Panc1 (cell line): ENCODE measurements around a stretch of chr12.

GRCh38 chr12:92561371-92562027, 141.3 kb upstream of the PLEKHG7 start:
- RRBS, 2 experiments, result no CpG with 5 or more reads among the region's 5 CpGs

GRCh38 chr12:92987799-92988323, 58.8 kb upstream of the EEA1 start:
- RRBS, 2 experiments, result no CpG with 5 or more reads among the region's 5 CpGs

- RRBS, 2 experiments, result no CpG with 5 or more reads among the region's 28 CpGs
Measured at GRCh38 chr12:93127058-93128548, 198.5 kb upstream of the EEA1 start.

- RRBS, 2 experiments, result no CpG with 5 or more reads among the region's 3 CpGs
Measured at GRCh38 chr12:93442871-93443306, 1.1 kb upstream of the UBE2N start.

- RRBS, 2 experiments, result no CpG with 5 or more reads among the region's 7 CpGs
Measured at GRCh38 chr12:93552268-93552868, 20.1 kb upstream of the SOCS2 start.

DNA sequence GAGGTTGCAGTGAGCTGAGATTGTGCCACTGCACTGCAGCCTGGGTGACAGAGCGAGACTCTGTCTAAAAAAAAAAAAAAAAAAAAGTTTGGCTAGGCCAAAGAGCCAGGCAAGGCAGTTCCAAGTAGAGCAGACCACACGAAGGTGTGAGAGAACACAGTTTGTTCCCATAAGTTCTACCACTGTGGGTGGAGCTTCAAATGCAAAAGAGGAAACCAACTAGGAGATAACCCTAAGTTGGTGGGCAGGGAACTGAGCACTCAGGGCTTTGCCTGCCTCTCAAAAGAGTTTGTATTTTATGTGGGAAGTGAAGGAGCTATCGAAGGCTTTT, 15.1 kb downstream of the SOCS2 start:
- RRBS, 2 experiments, result no CpG with 5 or more reads among the region's 3 CpGs

GRCh38 chr12:93590898-93592163, 18.9 kb downstream of the SOCS2 start:
- RRBS, 2 experiments, result under 1 to 8% methylated on average over 7 of the region's 44 CpGs

DNA sequence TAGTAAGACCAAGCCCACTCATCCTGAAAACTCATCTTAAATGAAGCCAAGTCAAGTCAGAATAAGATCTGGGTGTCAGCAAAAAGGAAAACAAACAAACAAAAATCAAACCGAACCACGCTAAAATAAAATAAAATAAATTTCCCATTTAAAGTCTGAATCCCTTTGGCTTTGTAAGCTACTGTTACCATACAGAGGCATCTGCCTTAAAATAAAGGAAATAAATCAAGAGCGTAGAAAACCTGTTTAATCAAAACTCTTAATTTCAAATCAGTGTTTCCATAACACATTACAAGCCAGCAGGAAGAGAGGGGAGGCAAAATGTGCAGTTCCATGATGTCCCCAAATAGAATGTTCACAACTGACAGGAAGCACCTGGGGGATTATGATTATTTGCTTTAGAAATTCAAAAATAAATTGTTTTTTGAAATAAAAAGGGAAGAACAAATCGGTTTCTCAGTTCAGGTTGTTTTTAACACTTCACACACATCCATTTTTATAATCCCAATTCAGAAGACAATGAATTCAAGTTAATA, 21.3 kb downstream of the SOCS2 start:
- RRBS, 2 experiments, result no CpG with 5 or more reads among the region's 4 CpGs

DNA sequence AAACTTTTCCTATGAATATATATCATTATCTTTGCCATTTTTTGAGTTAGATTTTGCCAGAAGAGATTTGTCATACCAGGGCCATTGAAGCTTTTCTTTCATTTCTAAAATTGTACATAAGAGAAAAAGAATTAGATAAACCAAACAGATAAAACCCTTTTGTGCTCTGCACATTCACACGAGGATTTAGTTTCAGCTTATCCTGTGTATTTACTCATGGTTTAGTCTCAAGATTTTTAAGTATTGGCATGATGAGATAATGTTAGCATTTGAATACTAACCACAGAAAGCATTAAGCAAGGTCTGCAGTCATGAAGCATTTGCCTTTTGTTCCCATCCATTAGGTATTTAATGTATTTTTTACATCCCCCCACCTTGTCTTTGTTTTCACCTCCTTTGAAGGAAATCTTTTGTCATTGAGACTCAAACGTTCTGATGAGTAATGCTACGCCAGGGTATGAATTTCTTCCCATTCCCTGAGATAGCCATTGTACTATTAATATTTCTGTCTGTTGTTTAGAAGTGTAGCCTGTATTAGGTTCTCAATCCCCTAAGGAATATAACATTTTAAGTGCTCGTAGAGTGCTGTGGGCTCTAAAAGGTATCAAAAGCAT, 22.1 kb downstream of the CRADD start:
- RRBS, 2 experiments, result no CpG with 5 or more reads among the region's 4 CpGs

- RRBS, 2 experiments, result no CpG with 5 or more reads among the region's 3 CpGs
Measured at GRCh38 chr12:93705867-93706708, 28.9 kb downstream of the CRADD start.

- RRBS, 2 experiments, result no CpG with 5 or more reads among the region's 10 CpGs
Measured at GRCh38 chr12:93783626-93784328, 106.6 kb downstream of the CRADD start.

- RRBS, 2 experiments, result no CpG with 5 or more reads among the region's 7 CpGs
Measured at GRCh38 chr12:93848230-93848707, 171.1 kb downstream of the CRADD start.

- RRBS, 2 experiments, result no CpG with 5 or more reads among the region's 7 CpGs
Measured at GRCh38 chr12:93954802-93955316, 193.5 kb upstream of the PLXNC1 start.

GRCh38 chr12:94073282-94073707, 75.1 kb upstream of the PLXNC1 start:
- RRBS, 2 experiments, result no CpG with 5 or more reads among the region's 5 CpGs

DNA sequence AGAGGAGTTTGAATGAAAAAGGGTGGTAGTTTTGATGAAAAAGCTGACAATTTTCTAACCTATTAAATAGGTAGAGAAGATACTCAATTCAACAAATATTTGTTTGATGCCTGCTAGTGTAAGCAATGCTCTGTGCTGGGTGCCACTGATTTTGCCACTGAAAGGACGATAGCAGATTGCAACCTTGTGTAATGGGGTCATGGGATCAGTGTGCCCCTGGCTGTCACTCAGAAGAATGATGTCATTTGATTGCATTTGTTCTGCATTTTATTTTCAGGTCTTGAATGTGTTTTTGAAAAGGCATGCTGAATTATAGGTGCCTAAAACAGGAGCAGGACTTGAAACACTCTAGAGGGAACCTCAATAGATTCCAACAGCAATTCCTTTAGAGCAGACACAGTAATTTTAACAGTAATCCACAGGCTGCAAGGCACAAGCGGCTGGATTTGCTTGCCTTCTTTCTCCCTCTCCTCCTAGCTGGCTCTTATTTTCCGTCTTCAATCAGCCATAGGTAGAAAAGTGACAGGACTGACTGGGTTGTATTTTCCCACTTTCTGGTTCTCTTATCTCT, 4.0 kb downstream of the PLXNC1 start:
- RRBS, 2 experiments, result no CpG with 5 or more reads among the region's 3 CpGs

GRCh38 chr12:94157530-94158468, 9.4 kb downstream of the PLXNC1 start:
- RRBS, 2 experiments, result no CpG with 5 or more reads among the region's 8 CpGs

DNA sequence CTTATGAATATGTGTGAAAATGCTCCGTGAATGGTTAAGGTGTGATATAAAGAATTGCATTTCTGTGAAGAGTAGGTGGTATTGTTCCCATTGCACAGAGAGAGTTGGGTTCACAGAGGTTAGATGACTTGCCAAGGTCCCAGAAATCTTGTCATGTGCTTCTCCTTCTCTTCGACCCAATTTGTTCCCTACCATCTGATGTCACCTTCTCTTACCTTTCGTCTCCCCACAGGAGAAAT, 95.9 kb downstream of the PLXNC1 start:
- RRBS, 2 experiments, result no CpG with 5 or more reads among the region's 3 CpGs

DNA sequence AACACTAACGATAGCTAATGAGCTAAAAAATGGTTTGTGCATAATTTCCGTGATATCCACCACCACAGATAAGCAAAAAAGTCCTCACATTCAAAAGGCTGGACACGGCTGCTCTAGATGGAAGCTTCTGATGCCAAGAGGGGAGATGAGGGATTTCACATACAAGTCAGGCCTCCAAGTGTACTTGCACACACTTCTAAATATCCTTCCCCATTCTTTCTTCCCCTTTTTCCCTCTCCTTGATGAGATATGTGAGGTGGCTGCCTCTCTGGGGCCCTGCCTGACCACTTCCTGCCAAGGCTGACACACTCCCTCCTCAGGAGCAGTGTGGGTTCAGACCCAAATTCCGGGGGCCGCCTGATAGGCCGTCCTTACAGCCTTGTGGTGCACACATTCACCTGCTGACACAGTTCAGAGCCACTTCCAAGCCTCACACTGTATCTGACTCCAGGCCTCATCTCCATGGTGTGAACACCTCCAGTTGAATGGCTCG, 96.4 kb downstream of the PLXNC1 start:
- RRBS, 2 experiments, result no CpG with 5 or more reads among the region's 7 CpGs

DNA sequence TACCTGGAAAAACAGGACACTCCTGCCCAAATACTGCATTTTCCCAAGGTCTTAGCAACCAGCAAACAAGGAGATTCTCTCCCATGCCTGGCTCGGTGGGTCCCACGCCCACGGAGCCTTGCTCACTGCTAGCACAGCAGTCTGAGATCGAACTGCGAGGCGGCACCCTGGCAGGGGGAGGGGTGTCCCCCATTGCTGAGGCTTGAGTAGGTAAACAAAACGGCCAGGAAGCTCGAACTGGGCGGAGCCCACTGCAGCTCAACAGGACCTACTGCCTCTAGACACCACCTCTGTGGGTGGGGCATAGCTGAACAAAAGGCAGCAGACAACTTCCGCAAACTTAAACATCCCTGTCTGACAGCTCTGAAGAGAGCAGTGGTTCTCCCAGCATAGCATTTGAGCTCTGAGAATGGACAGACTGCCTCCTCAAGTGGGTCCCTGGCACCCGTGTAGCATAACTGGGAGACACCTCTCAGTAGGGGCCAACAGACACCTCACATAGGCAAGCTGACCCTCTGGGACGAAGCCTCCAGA, 69.9 kb downstream of the CEP83 start:
- RRBS, 2 experiments, result no CpG with 5 or more reads among the region's 12 CpGs

- RRBS, 2 experiments, result no CpG with 5 or more reads among the region's 13 CpGs
Measured at GRCh38 chr12:94561827-94562491, 88.4 kb downstream of the TMCC3 start.